ENCODE data around the genes NBPF15 and PEX11B.

- PRO-cap, result no peak
Measured at GRCh38 chr1:121400638-121401694, 216.2 kb downstream of the SRGAP2C start.

DNA sequence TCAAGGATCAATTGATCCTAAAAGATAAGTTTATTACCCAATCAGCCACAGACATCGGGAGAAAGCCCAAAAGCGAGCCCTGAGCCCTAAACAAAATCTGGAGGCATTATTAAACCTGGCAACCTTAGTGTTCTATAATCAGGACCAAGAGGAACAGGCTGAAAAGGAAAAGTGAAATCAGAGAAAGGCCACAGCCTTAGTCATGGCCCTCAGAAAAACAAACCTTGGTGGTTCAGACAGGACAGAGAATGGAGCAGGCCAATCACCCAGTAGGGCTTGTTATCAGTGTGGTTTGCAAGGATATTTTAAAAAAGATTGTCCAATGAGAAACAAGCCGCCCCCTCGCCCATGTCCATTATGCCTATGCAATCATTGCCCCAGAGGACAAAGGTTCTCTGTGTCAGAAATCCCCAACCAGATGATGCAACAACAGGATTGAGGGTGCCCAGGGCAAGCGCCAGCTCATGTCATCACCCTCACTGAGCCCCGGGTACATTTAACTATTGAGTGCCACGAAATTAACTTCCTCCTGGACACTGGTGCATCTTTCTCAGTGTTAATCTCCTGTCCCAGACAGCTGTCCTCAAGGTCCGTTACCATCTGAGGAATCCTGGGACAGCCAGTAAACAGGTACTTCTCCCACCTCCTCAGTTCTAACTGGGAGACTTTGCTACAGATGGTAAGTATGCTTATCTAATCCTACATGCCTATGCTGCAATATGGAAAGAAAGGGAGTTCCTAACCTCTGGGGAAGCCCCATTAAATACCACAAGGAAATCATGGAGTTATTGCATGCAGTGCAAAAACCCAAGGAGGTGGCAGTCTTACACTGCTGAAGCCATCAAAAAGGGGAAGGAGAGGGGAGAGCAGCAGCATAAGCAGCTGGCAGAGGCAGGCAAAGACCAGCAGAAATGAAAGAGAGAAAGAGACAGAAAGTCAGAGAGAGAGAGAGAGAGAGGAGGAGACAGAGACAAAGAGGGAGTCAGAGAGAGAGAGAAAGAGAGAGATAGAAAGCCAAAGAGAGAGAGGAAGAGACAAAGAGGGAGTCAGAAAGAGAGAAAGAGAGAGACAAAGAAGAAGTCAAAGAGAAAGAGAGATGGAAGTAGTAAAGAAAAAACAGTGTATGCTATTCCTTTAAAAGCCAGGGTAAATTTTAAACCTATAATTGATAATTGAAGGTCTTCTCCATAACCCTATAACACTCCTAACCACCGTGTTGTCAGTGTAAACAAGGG lies 326.9 kb downstream of the SRGAP2C start:
- PRO-cap, result no peak

- PRO-cap, result unidirectional peak, minus-strand start at chr1:121516724
Measured at GRCh38 chr1:121516333-121516917, 331.6 kb downstream of the SRGAP2C start.

DNA sequence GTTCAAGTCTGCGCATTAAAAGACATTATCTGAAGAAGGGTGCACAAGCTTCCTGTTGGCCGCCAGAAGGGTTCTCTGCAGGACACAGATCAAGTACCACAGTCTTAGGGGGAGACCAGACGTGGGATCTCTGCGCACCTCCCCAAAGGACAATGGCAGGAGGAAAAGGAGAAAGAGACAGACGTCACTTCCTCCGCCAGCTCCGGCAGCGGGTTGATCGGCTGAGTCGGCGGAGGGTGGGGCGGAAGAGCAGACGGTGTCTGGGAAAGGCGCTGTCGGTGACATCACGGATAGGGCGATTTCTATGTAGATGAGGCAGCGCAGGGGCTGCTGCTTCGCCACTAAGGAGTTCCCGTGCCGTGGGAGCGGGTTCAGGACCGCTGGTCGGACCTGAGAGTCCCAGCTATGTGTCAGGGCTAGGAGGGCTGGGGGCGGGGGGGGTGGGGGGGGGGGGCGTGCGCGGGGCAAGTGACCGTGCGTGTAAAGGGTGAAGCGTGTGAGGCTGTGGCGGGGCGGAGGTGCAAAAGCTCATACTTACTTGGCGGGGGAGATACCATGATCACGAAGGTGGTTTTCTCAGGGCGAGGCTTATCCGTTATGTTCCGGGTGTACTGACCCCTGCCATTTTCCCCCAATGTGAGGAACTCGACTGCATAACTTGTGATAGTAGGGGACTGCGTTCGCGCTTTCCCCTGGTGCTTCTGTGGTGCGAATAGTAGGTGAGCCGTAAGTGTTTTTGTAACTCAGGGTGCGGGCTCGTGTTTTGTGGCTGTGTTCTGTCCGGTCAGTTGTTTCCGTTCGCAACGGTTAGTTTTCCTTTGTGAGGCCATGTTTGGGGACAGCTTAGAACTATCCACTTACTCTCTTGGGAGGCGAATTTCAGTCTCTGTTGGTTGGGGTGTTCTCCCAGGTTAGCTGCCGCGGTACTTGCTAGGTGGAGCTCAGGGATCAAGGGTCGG lies 38.9 kb upstream of the PPIAL4E start:
- PRO-cap, result unidirectional peak, plus-strand start at position 531 of the sequence; unidirectional peak, plus-strand start at position 545 of the sequence

DNA sequence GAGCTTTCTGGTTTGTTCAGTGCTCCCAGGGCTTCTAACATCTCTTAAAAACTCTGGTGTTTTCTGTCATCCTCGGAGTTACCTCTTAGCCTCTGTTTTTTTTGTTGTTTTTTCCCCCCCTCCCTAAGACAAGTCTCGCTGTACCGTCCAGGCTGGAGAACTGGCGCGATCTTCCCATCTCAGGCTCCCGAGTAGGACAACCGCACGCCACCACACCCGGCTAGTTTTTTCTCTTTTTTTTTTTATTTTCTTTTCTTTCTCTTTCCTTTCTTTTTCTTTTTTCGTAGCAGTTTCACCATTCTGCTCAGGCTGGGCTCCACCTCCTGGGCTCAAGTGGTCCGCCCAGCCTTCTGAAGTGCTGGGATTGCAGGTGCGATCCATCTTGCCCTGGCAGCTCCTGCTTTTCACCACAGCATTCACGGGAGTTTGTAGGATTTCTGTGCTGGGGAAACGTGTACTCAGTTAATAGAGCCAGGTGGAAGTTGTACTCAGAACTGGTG lies 39.6 kb upstream of the PPIAL4E start:
- PRO-cap, result no peak

DNA sequence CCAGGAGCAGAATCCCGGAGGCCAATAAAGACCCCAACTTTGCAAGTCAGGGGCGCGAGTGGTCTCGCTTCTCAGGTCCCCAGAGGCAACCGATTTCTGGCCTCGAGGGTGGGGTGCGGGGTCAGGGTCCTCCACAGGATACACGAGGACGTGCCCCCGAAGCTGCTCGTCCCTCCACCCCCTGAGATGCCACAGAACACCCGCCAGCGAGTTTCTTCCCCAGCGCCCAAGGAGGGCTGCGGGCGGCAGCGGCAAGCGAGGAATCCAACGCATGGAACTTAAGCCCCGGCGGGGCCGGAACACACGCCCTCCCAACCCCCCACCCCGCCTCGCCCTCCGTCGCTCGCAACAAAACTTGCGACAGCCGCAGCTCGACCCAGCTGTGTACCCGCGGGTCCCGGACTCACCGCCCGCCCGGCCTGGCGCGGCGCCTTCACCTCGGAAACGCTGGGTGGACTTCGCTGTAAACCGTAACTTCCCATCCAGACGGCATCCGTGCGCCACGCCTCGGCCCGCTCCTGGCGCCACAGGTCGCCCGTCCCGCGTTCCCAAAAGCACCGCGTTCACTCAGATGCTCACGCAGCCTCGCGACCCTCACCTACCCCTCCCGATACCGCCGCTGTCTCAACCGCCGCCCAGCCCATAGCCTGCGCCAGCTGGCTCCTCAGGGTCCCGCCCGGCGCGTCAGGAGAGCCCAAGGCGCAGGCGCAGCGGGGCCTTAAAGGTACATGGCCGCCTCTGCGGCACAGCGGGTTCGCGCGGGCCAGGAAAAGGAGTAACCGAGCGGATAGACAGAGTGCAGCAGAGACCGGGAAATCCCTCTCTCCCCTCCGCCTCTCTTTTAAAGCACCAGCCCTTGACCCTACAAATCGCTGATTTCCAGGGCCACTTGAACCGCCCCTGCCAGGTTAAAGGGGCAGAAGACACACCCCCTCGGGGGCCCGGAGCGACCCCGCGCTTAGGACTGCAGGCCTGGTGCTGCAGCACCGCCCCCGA lies at the start of gene NBPF15:
Gene NBPF15, minus strand, starts transcription at position 696 of the 996 bp plus-strand sequence.
- PRO-cap, result unidirectional peak, minus-strand start at position 626 of the sequence

GRCh38 chr1:144560540-144561487 lies 31.9 kb upstream of the PPIAL4F start:
- PRO-cap, result unidirectional peak, minus-strand start at chr1:144560829

DNA sequence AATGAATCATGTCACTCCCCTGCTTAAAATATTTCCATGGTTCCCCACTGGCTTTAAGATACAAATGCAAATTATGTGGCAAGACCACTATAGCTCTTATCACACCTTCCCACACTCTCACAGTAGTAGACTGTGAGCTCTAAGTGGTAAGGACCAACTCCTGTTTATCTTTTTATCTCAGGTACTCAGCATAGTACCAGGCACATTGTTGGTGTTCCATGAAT lies 53.5 kb downstream of the SRGAP2B start:
- PRO-cap, result no peak

- PRO-cap, result no peak
Measured at GRCh38 chr1:145189220-145189646, 52.7 kb downstream of the PPIAL4D start.

DNA sequence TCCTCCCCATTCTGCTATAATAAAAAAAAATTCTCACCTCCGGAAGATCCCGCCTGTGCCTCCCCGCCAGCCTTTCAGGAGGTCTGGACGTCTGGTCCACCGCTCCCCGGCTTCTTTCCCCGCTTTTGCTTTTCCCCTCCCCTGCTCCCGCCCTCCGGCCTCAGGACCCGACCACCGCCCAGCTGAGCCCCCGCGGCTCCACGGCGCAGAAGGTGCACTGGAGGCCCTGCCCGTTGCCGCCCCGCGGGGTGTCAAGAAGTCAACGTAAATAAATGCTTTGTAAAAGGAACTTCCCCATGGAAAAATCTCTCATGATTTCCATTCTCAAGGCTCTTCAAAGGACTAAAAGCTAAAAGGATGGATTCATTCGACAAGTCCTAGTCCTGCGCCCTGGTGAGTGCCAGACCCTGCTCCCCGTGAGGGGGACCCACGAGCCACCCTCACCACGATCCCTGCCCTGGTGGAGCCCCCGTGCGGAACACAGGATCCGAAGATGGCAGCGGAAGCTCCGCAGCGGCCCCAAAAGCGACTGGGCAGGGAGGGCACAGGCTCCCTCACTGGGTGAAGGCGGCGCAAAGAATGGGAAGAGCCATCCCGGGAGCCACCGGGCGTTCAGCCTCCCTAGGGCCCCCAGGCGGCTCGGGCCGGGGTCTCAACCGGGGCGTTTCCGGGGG lies 45.0 kb upstream of the PPIAL4D start:
- PRO-cap, result no peak

GRCh38 chr1:145287552-145287866 lies 45.5 kb upstream of the PPIAL4D start:
- PRO-cap, result no peak

- PRO-cap, result no peak
Measured at GRCh38 chr1:145751316-145751836, 32.1 kb downstream of the CD160 start.

DNA sequence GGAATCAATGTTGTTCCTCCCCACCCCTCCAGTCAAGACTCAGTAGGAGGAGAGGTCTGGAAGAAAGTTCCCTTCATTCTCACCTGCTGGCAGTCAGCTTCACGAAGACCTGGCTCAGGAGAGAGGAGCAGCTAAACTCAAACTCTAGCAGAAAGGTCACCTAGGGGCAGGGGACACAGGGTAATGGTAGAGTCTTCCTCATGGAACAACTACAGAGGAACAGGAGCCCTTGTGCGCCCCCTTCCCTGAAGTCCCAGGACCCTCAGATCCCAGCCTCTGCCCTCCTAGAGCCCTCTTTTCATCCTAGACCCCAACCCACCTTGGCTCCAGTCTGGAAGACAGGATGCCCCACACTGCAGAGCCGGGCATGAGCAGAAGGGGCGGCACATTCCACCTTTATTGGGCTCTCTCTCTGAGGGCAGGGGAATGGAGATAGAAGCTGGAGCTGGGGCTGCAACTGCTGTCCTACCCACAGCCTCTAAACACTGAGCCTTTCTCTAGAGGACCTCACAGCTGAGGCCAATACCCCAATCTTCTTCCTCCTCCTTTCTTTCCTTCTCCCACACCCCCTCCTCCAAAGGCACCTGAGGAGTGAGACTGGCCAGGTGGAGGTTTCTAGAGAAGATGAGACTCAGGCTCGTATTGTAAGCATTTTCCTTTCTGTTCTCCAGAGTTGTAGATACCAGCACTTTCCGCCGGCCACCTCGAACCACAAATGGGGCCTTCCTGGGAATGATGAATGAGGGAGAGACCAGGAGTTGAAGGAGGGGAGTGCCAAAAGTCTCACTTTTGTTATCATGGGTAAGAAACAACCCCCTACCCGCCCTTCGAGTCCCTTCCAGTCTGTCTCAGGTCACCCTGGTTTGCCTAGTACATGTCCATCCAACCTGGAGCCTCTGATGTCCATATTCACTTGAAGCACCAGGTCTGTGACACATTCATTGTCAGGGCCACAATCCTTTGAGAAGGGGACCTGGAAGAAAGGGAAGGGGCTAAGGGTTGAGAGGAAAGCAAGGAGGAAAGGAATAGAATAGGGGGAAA lies 11.6 kb upstream of the ANKRD35 start:
- PRO-cap, result no peak

DNA sequence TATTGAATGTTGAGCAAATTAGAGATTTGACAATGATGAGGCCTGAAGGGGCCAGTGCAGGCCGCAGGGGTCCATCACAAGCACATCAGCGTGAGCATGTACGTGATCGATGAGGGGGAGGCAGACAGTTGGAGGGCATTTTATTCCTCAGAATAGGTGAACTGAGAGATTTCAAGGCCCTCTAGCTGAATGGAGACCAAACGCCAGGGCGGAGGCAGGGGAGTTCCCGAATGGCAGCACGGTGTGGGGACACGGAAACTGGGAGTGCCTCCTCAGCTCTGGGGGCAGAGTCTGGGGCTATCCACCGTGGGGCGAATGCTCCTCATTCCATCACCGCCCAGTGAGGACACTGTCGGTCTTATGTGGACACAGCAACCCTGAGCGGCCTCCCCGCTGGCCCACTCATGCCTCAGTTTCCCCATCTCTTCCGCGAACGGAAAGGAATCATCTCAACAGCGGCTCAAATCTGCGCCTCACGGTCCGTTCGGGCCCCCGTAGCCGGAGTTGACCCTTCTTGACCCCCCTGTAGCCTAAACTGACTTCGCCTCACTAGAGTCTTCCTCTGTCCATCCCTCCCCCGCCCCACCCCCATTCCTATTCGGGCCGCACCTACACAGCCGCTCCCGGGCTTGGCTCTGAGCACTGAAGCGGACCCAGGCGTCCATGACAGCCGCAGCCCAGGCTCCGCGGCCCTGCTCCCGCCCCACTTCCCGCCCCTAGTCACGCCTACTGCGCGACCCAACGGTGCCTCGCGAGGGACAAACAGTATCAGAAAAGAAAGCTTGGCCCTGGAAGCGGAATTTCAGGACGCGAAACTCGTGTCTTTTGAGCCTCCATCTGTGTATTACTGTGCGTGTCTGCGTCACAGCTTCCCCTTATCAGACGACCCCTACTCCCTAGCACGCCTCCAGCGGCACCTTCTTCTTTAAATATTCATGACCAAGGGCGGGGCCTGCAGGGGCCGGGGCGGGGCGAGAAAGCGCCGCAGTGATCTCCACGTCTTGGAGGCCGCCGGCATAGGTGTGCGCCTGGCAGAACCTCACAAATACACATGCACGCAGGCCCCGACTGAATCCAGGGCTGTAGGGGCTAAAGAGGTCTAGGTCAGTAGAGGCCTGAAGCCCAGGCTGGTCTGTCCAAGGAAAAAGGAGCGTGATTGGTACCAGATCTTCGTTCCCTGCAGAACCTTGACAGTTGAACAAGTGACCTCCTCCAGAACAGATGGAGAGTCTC lies at the start of gene PEX11B:
Gene PEX11B, minus strand, starts transcription at position 694 of the 1,233 bp plus-strand sequence.
- PRO-cap, result bidirectional peak, plus-strand start at position 810 of the sequence, minus-strand start at position 537 of the sequence; bidirectional peak, plus-strand start at position 991 of the sequence, minus-strand start at position 851 of the sequence

DNA sequence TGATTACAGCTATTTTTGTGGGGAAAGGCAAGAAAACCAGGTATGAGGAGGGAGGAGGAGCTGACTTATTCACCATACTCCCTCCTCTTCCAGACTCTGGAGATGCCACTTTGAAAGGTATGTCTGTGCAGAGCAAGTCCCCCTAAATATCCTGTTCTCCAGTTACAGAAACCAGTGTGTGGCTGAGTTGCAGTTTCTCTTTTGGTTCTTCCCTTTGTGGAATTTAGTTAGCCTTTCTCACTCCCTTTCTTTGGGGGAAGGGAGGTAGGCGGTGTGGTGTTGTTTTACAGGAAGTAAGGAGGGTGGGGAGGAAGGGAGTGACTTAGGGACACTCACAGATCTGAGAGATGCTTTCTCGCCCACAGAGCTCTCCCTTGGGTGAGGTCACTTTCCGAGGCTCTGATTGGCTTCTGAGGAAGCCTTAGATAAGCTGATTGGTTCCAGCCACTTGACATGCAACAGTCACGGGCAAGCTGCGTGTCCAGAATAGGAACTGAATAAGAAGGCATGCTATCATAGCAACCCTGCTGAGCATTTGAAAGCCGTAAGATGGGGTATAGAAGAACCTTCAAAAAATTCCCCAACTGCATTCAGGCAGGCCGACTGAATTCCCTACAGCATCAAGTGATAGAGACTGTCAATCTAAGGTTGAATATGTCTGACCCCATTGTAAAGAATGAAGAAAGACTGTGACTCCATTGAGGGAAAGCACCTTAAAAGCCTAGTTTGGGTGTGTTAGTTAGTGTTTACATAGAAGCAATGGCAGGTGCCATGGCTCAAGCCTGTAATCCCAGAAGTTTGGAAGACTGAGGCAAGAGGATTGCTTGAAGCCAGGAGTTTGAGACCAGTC lies 15.0 kb downstream of the POLR3GL start:
- PRO-cap, result bidirectional peak, plus-strand start at position 535 of the sequence, minus-strand start at position 203 of the sequence

GRCh38 chr1:145989724-145990291 lies 6.6 kb downstream of the TXNIP start:
- PRO-cap, result no peak

GRCh38 chr1:146009956-146010749 lies 11.4 kb downstream of the HJV start:
- PRO-cap, result no peak

DNA sequence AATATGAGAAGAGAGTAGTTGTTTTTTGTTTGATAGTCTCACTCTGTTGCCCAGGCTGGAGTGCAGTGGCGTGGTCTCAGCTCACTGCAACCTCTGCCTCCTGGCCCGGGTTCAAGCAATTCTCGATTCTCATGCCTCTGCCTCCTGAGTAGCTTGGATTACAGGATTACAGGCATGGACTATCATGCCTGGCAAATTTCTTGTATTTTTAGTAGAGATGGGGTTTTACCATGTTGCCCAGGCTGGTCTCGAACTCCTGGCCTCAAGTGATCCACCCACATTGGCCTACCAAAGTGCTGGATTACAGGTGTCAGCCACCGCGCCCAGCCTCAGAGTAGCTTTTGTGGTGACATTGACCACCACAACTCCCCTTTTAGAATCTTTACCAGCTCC lies 5.2 kb downstream of the HJV start:
- PRO-cap, result no peak

DNA sequence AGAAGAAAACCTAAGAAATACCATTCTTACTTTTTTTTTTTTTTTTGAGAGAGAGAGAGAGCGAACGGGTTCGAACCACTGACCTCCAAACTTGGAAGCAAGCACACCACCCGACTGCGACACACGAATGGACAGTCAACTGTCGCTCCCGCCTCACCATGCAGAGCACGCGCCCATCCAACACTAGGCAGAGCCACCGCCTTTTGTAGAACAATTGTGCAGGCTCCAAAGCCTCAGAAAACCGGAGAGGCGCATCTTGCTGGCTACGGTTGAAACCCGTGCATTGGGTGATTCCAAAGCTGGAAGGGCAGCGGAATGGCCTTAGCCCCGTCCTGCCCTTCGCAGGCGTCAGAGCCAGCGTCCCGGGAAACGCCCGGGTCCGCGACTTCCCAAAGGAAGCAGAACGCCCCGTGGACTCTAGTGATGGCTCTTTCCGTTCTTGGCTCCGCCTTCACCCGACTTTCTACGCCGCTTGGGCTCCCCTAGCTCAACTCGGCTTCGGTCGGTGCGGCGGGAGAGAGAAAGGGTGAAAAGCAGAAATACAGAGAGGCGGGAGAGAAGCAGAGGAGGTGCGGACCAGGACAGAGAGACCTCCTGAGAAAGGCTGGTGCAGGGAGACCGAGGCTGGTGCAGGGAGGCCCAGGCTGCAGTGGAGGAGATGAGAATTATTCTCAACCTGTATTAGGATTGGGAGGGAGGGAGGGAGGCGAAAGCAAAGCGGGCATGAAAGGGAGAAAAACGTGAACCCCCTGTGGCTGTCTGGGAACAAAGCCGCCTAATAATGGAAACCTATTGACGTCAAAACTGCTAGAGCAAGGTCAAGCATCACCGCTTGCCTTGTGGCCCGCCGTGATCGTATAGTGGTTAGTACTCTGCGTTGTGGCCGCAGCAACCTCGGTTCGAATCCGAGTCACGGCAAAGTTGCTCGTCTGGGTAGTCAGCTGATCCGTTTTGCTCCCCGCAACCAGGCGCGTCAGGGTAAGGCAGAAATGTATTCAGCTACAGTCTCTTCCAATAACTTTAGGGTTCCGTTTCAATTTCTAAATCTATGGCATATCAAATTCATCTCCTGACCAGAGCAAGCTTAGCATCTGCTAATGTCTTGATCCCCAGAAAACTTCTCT lies 99.5 kb downstream of the PRKAB2 start:
- PRO-cap, result no peak

DNA sequence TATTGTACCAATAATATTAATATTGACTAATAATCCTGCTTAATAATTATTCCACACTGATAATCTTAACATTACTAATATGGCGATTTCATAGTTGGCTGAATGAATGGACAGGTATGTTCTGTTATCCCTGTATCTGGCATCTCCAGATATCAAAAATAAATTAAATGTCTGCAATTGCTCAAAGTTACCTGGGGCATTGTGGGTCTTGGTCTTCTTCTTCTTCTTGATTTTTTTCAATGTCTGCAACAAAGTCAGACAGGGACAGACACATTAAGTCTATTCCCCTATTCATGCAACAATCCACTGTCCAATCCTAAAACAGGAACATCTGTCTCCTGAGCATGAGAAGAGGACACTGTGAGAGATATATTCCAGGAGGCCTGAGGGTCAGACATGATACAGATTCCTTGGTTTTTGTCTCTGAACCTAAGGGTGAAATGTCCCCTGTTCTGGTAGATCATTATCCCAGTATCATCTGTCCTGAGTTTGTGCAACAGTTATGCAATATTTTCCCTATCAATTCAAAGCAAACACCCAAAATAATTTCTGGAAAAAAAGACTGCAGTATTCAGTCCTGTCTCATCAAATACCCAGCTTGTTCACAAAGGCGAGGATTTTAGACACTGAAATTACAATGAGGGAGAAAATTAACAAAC lies 61.5 kb downstream of the PRKAB2 start:
- PRO-cap, result no peak

Data from SEM (cell line).